PC-3 (cell line): ENCODE results near the gene APC.

GRCh38 chr5:108074291-108075076 is 307.4 kb downstream of the FBXL17 start:
- RAMPAGE, long total RNA: no peak

DNA sequence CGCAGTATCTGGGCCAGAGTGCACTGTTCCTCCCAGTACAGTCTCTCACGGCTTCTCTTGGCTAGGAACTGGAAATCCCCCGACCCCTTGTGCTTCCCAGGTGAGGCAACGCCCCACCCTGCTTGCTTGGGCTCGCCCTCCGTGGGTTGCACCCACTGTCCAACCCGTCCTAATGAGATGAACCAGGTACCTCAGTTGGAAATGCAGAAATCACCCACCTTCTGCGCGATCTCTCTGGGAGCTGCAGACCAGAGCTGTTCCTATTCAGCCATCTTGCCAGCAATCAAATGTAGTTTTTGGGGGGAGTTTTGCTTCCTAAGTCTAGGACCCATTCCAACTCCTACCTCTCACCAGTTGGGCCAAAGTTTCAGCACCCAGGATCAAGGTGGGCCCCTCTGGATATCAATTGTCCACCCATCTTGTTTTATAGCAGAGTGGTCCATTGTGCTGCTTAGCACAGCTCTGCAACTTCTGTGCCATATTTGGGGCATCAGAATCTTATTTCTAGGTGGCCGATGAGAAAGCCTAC is 61.5 kb upstream of the FER start:
- RAMPAGE, long total RNA: no peak

GRCh38 chr5:108727580-108728508 is 19.9 kb upstream of the FER start:
- RAMPAGE, long total RNA: no peak

DNA sequence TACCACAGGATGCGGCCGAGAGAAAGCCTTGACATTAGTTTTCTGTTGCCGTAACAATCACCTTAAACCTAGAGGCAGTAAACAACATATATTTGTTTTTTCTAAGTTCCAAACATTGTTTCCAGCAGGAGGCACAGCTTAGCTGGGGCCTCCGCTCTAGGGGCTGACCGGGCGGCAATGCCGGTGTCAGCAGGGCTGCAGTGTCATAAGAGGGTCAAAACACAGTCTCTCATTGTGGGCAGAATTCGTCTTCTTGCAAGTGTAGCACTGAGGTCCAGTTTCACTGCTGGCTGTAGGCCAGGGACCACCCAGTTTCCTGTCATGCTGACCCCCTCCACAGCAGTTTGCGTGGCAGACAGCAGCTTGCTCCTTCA is 186.3 kb downstream of the PJA2 start:
- RAMPAGE, long total RNA: no peak

DNA sequence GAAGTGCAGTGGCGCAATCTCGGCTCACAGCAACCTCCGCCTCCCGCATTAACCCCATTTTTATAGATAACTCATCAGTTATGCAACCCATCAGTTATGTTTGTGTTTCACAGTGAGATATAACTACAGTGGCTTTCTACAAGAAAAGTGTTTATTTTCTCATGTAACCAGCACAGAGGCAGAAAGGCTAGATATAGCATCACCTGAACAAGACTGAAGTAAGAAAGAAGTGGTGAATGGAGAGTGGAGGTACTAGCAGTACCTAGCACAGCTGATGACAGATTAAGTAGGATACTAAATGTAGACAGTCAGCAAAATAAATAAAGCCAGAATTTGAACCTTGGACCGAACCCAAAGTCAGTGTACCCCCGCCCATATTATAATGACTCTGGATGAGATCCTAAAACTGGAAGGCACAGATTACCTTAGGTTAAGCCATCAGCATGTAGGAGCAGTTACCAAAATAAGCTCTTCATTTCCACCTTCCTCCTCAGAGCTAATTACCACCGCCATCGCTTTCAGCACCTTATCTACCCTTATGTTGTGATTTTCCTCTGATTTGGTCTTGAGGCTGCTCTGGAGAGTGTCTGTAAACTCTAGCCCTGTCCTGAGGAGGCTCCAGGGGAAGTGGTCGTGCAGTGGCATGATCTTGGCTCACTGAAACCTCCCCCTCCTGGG is 91.0 kb downstream of the PJA2 start:
- RAMPAGE, long total RNA: no peak

- RAMPAGE, long total RNA: no peak
Observed at GRCh38 chr5:109326962-109327284, 82.9 kb downstream of the PJA2 start.

DNA sequence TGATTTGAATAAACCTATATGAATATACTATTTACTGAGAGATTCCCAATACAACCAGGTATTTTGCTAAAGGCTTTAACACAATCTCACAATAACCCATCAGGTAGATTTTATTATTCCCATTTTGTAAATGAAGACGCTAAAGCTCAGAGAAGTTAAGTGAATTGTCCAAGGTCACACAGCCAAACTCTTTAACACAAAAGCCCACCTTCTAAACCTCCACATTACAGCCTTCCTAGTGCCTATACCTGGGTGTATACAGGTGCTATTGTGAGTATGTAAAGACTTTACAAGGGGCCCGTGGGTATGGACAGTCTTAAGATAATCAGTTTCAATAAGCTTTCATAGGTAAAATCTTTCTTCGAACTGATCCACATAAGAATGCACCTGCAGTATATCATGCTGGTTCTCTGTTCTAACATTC is 59.2 kb downstream of the PJA2 start:
- RAMPAGE, long total RNA: no peak

DNA sequence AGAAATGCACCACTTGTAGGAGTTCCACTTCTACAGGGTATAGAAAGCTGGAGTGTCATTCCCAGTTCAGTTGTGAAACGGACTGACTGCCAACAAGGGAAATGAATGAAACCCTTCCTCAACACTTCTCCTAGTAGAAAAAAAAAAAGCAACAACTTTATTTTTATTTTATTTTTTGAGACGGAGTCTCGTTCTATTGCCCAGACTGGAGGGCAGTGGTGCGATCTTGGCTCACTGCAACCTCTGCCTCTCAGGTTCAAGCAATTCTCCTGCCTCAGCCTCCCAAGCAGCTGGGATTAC is 12.5 kb downstream of the PJA2 start:
- RAMPAGE, long total RNA: no peak

- RAMPAGE, long total RNA: no peak
Observed at GRCh38 chr5:109701732-109702096, 12.0 kb downstream of the MAN2A1 start.

GRCh38 chr5:109713272-109713881 is 23.6 kb downstream of the MAN2A1 start:
- RAMPAGE, long total RNA: no peak

DNA sequence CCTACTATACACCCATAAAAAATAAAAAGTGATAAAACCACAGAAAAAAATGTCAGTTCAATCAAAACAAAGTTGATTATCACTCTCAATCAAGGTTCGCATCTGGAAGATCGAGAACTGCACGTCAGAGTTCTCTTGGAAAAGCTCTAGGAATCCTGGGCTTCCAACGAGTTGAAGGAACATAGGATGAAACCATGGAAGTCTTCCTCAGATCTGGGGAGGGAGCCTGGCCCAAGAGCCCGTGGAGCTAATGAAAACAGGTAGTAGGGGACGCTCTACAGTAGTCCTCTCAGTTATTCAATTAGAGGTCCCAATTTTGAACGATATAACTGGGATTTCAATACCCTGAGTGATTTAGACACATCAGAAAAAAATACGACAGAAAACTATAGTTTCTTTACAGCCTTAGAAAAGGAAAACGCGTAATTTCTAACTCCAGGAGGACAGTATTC is 793 bp upstream of the SLC25A46 start:
- RAMPAGE, long total RNA: no peak

- RAMPAGE, long total RNA: no peak
Observed at GRCh38 chr5:110985491-110986121, 85.9 kb upstream of the TSLP start.

DNA sequence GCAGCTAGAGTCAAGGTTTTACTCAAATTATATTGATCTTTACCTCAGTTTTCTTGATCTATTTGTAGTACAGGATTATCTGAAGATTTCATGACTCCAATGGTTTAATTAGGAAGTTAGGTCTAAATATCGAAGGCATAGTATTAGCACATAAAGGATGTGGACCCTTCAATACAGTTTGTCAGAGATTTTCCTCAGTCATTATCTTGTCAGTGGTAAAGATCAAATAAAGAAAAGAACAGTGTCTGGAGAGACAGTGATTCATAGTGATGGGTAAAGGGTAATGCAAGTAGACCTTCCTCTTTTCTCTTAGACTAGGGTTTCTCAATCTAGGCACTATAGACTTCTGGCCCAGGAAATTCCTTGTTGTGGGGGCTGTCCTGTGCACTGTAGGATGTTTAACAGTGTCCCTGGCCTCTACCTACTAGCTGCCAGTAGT is 6.8 kb downstream of the CAMK4 start:
- RAMPAGE, long total RNA: no peak

DNA sequence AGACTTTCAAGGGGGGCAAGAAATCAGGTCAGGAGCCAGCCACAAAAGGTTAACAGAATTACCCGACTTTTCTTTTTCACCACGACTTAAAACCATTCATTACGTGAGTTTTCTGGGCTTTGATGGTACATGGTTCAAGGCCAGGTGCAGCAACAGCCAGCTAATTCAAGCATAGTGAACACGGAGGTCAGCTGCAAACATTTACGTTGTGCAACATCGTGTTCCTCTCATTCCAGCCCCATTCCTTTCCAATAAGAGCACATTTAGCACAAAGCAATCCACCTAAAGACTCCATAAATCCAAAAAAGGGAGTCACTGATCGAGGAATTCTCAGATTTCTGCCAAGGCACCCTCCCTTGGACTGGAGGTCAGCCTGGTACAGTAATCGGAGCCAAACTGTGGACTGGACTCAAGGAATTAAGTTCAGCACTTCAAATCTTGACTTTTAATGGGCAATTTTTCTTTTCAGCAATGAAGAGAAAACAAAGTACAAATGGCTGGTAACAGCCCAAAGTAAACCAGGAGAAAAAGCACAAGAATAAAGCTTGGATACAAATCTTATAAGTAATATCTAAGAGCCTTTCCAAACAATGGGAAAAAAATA is 14.3 kb downstream of the NREP start:
- RAMPAGE, long total RNA: no peak

DNA sequence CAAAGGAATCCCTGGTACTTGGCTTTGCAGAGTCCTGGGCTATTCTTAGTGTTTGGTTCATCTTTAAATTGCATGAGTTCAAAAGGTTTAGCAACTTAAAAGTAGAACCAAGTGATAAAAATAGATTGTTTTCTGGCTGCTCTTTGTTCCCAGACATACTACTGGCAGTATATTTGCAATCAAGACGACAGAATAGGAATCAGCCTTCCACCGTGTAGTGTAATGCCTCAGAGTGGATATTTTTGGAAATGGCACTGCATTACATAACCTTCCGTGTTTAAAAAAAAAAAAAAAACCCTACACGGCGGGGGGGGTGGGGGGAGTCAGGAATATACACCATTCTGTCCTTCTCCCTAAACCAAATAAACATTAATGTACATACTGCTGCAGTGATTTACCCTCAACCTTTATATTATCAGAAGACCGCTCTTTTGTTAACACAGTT is 954 bp downstream of the NREP start:
- RAMPAGE, long total RNA: no peak

DNA sequence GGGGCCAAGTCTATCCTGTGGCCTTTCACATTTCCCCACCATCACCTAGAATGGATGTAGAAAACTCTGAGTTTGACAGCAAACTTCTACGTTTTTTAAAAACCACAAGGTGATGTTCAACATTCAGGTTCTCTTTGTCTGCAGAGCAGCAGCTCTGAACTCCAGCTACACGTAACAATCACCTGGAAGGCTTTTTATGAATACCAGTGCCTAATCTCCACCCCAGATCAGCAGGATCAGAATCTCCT is 44.3 kb downstream of the EPB41L4A start:
- RAMPAGE, long total RNA: no peak

DNA sequence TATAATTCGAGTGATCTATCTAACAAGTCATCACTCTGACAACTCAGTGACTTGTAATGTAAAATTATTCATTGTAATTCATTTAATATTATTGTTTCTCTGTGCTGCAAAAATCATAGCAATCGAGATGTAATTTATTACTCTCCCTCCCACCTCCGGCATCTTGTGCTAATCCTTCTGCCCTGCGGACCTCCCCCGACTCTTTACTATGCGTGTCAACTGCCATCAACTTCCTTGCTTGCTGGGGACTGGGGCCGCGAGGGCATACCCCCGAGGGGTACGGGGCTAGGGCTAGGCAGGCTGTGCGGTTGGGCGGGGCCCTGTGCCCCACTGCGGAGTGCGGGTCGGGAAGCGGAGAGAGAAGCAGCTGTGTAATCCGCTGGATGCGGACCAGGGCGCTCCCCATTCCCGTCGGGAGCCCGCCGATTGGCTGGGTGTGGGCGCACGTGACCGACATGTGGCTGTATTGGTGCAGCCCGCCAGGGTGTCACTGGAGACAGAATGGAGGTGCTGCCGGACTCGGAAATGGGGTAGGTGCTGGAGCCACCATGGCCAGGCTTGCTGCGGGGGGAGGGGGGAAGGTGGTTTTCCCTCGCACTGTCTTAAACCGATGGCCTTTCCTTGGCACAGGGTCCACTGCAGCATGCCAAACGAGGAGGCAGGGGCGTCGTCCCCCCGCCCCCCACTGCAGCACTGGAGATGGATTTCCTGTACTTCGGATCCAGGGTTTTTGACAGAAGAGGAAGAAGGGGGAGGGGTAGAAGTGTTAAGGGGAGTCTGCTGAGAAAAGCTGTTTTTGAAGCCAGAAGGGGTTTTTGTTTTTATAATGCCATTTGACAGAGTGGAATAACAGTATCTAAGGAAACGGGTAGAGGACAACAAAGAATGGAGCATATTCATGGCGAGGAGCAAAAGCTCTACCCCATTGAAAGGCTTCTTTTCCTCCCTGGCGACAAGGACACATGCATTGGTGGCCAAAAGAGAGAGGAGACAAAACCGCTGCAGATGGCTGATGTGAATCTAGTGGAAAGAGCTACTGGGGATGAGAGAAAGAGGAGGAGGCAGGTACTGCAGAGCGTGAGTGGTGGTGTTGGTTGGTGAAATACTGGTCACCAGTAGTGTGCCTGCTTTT is at the start of gene APC:
APC (plus strand) TSS at position 490 of the 1,132 bp plus-strand sequence.
- RAMPAGE, long total RNA: no peak

DNA sequence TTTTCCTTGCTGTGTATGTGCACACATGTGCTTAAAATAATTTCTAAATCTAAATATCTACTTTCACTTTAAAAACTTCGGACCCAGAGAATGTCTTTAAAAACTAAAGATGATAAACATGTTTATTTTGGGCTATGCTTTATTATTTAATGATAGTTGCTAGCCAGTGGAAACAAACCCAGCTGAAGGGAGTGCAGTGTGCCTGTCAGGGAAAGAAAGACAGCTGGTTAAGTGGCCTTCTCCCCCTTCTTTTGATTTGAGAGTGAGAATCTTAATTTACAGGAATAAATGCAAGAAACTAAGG is 111.4 kb downstream of the DCP2 start:
- RAMPAGE, long total RNA: no peak

- RAMPAGE, long total RNA: no peak
Observed at GRCh38 chr5:113101736-113102434, 125.3 kb downstream of the DCP2 start.

GRCh38 chr5:113217538-113218071 is 217.2 kb downstream of the TSSK1B start:
- RAMPAGE, long total RNA: no peak